ENCODE measurements around a stretch of chr2.

- RRBS = no CpG with 5 or more reads among the region's 7 CpGs
Measured at GRCh38 chr2:101473114-101473595, 1.8 kb downstream of the RFX8 start.

GRCh38 chr2:101567740-101568146, 92.8 kb upstream of the RFX8 start:
- RRBS = no CpG with 5 or more reads among the region's 9 CpGs

- RRBS = 10% methylated on average over 2 of the region's 9 CpGs
Measured at GRCh38 chr2:101625410-101625951, 72.0 kb upstream of the MAP4K4 start.

GRCh38 chr2:101716526-101717847, 19.5 kb downstream of the MAP4K4 start:
- RRBS = no CpG with 5 or more reads among the region's 14 CpGs

- RRBS = no CpG with 5 or more reads among the region's 7 CpGs
Measured at GRCh38 chr2:101802269-101802841, 104.8 kb downstream of the MAP4K4 start.

- RRBS = no CpG with 5 or more reads among the region's 4 CpGs
Measured at GRCh38 chr2:101816353-101816974, 119.0 kb downstream of the MAP4K4 start.

DNA sequence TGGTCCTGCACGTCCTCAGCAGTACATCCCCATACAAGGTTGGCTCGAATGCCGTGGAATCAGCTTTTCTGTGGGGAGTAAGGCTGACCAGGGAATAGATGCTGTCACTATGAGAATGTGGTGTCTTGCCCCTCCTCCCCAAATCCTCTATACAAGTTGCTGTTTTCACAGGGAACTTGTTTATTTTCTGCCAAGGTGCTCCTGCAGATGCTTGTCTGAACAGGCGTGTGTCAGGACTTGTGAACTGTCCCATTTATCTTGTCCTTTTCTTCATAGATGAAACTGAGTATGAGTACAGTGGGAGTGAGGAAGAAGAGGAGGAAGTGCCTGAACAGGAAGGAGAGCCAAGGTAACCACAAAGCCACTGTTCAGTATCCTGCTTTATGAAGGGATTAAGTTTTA, 144.8 kb downstream of the MAP4K4 start:
- RRBS = no CpG with 5 or more reads among the region's 4 CpGs

DNA sequence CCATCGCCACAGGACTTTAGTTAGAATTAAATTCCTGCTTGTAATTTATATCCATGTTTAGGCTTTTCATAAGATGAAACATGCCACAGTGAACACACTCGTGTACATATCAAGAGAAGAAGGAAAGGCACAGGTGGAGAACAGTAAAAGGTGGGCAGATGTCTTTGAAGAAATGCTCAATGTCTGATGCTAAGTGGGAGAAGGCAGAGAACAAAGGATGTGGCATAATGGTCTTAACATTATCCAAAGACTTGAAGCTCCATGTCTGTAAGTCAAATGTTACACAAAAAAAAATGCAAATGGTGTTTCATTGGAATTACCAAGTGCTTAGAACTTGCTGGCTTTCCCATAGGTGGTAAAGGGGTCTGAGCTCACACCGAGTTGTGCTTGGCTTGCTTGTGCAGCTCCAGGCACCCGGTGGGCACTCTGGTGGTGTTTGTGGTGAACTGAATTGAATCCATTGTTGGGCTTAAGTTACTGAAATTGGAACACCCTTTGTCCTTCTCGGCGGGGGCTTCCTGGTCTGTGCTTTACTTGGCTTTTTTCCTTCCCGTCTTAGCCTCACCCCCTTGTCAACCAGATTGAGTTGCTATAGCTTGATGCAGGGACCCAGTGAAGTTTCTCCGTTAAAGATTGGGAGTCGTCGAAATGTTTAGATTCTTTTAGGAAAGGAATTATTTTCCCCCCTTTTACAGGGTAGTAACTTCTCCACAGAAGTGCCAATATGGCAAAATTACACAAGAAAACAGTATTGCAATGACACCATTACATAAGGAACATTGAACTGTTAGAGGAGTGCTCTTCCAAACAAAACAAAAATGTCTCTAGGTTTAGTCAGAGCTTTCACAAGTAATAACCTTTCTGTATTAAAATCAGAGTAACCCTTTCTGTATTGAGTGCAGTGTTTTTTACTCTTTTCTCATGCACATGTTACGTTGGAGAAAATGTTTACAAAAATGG, 98.0 kb upstream of the IL1R2 start:
- RRBS = no CpG with 5 or more reads among the region's 11 CpGs

DNA sequence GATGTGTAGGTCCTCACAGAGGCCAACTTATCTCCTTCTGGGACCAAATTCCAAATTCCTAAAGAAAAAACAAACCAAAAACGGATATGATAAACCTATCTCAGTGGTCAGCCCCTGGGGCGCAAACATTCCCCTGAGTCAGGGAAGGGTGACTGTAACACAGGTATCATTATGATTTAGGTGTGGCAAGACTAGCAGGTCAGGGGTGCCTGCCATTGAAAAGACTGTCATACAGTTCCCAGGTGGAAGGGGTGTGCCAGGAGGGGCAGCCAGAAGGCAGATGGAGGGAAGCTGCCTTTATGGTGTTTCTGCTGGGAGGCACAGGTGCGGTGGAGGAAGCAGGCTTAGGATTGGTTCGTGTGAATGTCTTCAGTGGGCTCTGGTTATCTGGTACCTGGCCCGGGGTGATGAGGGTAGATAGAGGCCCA, 6.3 kb upstream of the IL1R2 start:
- RRBS = no CpG with 5 or more reads among the region's 5 CpGs

- RRBS = no CpG with 5 or more reads among the region's 4 CpGs
Measured at GRCh38 chr2:101987406-101987691, 4.4 kb upstream of the IL1R2 start.

- RRBS = no CpG with 5 or more reads among the region's 2 CpGs
Measured at GRCh38 chr2:101991531-101991709, 340 bp upstream of the IL1R2 start.

DNA sequence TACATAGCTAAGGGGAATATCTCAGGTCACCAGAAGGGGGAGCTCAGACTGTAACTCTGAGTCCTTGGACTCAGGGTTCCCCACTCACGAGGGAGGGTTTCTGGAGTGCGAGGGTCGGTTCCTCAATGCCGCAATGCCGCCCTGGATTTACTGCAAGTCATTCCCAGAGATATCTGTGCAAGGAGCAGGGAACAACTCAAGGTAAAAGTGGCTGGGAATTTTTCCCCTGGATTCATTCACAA, 14.6 kb downstream of the IL1R2 start:
- RRBS = no CpG with 5 or more reads among the region's 5 CpGs

DNA sequence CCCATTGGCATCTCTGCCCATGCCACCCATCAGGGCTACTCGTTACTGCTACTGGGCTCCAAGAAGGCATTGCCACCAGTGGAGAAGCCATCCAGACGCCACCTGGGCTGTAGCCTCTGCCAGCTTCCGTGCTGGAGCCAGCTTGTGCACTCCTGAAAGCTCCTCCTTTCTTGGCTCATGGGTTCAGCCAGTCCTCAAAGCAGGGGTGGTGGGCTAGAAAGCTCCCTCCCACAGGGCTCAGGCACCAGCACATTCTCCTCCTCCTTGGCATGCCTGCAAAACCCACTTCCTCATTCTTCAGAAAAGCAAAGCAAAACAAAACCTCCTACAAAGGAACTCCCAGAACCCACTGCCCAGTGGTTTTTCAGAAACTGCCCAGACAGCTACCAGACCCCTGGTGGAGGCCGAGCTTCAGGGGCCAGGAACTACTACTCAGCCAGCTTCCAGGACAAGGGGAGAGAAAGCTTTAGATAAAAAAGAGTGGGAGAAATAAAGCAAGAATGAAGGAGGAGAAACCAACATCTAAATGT, 41.6 kb downstream of the IL1R2 start:
- RRBS = no CpG with 5 or more reads among the region's 4 CpGs

DNA sequence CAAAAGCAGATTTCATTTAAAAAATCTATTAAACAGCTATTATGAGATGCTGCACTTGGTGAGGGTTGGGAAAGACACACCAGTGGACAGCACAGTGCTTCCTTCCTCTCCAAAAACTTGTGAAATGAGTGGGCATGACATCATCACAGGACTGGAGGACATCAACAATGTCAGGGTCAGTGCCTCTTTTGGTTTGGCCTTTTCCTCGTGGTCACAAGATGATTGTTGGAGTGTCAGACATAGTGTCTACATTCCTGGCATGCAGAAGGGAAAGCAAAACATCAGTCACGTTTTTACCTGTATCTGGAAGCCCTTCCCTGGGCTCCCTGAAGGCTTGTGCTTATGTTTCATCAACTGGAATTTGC, 49.6 kb downstream of the IL1R2 start:
- RRBS = no CpG with 5 or more reads among the region's 2 CpGs

DNA sequence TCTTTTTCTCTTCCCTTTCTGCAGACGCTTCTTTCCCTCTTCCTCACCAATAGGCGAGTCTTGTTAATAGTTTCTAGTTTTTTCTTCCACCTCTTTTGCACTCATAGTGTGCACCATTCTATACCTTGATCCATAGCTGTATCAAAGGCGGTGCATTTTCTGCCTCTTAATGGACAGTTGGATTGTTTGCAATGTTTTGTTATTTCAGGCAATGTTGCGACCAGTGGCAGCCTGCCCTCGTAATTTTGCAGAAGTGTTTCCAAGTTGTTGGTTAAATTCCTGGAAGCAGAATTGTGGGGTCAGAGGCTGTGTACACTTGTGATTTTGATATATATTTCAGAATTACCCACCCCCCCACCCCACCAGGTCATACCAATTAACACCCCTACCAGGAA, 32.5 kb upstream of the IL1R1 start:
- RRBS = no CpG with 5 or more reads among the region's 5 CpGs

DNA sequence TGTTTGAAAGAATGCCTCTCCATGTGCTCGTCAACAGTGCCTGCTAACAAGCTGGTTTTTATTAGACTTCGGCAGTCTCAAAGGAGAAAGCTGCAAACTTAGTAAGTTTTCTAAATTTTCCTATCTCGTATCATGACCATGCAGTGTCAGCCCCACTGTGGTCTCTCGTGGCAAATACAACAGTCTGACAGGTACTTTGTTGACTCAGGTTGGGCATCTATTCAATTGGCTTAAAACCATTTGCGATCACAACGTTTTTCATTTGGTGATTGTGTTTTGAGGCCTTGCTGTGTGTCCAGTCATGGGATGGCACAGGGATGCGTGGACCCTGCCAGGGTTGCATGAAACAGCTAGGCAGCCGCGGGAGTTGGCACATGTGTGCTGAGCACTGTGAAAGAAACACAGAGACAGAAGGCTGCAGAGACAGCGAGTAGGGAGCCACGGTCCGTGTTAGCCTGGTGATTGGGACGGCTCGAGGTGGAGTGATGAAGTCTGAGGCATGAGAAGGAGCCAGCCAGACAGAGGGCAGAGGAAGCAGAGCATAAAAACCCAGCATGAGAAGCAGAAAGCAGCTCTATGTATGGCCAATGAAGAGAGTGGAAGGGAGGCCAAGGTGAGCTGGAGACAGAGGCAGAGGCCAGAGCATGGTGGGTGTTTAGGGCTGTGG, 31.9 kb upstream of the IL1R1 start:
- RRBS = no CpG with 5 or more reads among the region's 14 CpGs

DNA sequence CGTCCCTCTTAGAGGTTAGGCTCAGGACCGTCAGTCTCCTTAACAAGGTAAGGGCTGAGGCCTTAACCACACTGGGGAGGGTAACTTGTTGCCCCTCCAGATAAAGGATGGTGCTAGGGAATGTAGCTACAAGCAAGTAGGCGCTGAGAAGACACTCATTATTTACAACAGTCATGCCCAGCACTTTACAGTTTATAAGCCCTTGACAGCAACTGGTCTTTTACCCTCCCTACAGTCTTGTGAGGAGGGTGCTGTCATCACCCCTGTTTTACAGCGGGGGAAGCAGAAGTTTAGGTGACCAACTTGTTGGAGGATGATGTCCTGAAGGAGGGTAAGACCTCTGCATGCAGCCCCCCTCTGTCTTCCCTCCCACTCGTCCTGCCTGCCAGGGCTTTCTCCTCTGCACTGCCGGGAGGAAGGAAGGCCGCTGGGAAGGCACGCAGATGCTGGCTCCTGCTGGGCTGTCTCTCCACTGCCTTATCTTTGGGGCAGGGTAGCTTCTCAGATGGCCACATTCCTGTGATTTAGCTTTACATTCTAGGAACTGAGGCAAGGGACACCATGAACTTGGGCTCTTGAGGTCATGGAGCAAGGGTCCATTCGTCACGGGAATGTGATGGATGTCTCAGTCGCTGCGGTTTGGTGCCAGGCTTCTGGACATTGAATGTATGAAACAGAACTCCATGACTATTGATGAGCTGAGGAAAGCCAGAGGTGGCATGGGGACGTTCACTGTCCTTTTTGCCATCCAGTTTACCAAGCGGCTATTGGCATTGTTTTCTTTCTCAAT, 990 bp downstream of the IL1R1 start:
- RRBS = no CpG with 5 or more reads among the region's 14 CpGs

DNA sequence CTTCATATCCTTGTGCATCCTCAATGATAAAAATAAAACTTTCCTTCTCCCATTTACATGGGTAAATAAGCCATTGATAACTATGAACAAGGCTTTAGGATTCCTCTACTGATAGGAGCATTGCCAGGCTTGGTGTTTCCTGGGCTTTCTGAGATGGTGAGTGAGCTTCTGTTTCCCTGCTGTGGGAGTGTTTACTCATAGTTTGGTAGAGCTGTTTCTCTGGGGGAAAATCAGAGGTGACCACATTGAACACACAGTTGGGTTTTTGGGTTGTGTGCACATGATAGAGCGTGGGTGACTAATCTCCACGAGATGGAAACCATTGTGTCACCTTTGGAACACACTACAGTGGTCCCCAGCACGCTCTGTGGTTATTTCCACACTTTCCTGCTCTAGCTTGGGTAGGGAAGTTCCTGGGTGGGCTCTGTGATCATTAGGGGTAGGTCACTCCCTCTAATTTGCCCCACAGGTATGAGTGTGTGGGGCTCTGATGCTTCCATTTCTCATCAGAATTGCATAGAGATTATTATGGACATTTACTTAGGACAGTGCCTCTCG, 5.4 kb downstream of the IL1R1 start:
- RRBS = no CpG with 5 or more reads among the region's 4 CpGs

GRCh38 chr2:102238235-102239036, 51.6 kb downstream of the IL1RL2 start:
- RRBS = no CpG with 5 or more reads among the region's 7 CpGs

DNA sequence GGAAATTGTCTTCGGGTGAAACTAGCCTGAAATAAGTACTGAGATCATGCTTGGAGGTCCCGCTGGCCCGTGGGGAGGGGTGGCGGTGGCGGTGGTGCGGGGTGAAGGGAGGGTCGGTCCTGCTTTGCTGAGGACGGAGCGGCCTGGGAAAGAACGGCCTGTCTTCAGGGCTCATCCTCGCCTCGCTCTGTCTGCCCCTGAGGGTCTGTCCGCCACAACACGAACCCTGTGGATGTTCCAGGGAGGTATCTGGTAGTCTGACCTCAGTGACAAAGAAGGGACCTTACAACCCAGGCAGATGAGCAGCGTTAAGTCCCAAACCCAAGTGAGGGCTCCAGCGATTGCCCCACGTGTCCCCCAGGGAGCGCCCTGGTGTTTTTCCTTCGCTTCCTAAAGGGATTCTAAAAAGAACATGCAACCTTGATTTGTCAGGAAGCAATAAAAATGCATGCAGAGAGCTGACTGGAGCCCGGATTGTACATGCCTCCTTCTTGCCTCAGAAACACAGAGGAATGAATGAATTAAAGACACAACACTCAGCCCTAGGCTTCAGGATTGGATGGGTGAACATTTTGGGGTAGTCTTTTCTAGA, 58.9 kb downstream of the IL1RL2 start:
- RRBS = no CpG with 5 or more reads among the region's 20 CpGs

All from zone of skin (tissue), 1 donor.